Neutrophil (primary cell): ENCODE results near the genes MUC6 and KRTAP5-3.

- PRO-cap: no peak
Observed at GRCh38 chr11:726891-727462, 20.3 kb upstream of the TALDO1 start.

- PRO-cap: no peak
Observed at GRCh38 chr11:772913-773365, 4.3 kb downstream of the GATD1 start.

- PRO-cap: no peak
Observed at GRCh38 chr11:828474-828859, 748 bp downstream of the CRACR2B start.

DNA sequence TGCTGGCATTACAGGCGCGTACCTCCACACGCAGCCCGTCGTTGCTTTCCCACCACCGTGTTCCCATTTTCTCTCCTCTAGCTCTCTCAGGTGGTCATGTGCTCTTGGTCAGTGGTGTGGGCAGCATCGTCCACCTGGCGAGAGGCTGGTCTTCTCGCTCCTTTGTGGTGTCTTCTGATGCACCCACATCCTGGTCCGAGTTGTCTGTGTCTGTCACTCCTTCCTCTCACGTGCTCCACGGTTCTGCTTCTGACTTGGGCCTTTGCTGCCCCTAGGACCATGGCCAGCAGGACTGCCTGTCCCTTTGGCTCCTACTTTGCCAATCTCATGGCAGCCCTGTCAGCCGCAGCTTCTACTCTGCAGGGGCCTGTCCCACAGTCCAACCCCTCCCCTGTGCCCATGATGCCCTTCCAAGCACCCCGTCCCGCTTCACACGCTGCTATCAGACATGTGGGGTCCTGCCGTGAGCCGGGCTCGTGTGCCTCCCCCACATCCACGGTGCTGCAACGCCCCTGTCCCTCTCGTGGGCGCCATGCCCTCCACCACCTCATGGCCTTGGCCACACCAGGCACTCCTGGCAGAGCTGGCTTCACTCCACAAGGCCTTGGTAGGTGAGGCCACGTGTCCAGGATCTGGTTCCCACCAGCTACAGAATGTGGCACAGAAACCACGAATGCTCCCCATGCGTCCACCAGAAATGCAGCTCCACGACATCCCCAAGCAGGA is 23.2 kb downstream of the CHID1 start:
- PRO-cap: no peak

DNA sequence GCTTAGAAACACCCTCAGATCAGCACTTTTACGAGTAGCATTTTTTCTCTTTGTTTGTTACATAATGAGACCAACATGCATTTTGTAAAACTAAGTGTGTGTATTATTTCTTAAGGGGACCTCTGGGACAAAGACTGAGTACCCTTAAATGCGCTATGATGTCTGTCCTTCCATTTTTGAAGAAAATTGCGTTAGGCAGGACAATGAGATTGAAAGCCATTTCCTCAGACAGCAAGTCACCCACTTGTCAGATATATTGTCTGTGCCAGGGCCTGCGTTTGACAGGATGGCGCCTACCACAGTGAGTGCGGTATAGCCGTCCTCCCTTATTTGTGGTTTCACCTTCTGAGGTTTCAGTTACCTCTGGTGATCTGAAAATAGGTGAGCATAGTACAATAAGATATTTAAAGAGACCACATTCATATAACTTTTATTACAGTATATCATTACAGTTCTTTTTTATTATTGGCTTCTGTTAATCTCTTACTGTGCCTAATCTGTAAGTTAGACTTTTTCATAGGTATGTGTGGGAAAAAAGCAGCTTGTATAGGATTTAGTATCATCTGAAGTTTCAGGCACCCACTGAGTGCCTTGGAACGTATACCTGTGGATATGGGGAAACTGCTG is 2.3 kb downstream of the AP2A2 start:
- PRO-cap: no peak

- PRO-cap: no peak
Observed at GRCh38 chr11:932929-933784, 7.5 kb downstream of the AP2A2 start.

GRCh38 chr11:992850-993070 is 43.8 kb downstream of the MUC6 start:
- PRO-cap: no peak

DNA sequence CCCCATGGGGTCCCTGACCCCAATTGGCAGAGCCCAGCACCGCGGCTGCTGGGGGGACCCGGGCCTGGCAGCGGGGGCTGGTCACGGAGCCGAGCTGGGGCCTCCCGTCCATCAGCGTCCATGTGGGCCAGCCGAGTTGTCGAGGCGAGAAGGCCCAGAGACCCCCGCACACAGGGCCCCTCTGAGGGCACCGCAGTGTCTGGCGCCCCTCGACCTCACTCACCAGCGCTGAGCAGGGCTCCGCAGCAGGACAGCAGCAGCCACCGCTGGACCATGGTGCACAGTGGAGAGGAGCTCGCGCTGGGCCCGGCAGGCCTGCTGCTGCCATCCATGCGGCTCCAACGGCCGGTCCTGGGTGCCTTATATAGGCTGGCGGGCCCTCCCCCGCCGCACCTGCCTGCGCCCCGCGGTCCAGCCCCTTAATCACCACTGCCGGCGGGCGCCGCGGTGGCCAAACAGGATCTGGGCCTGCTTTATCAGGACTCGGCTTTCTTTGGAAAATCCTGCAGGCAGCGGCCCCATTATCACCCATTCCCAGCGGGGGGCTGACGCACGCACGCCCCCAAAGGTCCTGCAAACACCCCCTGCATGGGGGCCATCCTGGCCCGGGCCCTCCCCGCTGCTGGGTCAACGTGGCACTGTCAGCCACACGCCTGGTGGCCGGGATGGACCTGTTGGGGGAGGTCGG is at the start of gene MUC6:
MUC6 (minus strand) TSS at position 338 of the 688 bp plus-strand sequence.
- PRO-cap: no peak

DNA sequence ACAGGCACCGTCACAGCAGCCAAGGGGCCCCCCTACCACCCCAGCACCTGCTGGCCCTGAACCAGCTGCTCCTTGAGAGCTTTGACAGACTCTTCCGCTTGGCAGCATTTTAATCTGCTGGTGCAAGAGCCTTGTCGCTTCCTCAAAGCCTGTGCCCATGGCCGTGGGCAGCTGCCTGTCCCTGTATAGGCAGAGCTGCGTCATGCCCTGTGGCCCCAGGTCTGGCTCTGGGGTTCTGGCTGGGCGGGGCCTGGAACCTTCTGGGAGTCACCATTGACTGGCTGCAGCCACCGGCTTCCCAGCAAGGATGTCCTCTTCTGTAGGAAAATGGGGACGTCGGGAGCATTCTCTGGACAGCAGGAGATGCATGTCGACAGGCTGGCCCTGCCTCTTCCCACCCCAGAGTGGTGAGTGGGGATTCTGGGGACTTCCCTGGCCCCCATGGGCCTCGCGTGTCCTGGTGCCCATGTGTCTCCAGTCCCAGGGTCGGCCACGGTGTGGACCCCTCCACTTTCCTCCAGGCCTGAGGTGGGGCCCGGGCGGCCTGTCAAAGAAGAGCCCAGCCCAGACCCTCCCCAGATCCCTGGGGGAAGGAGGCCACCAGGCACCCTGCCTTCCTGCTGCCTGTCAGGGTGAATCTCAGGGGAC is 13.2 kb upstream of the MUC6 start:
- PRO-cap: no peak

GRCh38 chr11:1084985-1085468 is 48.5 kb upstream of the MUC6 start:
- PRO-cap: no peak

- PRO-cap: no peak
Observed at GRCh38 chr11:1092314-1093090, 56.0 kb upstream of the MUC6 start.

- PRO-cap: no peak
Observed at GRCh38 chr11:1297422-1298663, 11.6 kb downstream of the TOLLIP start.

DNA sequence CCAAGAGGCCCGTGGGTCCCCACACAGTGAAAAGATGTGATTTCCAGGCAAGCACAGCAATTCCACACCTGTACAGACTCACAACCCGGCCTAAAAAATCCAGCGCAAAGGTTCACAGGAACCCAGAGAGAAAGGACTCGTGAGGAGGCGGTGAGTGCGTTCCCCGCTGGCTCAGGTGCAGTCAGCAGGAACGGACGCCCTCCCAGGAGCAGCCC is 4.4 kb downstream of the TOLLIP start:
- PRO-cap: no peak

DNA sequence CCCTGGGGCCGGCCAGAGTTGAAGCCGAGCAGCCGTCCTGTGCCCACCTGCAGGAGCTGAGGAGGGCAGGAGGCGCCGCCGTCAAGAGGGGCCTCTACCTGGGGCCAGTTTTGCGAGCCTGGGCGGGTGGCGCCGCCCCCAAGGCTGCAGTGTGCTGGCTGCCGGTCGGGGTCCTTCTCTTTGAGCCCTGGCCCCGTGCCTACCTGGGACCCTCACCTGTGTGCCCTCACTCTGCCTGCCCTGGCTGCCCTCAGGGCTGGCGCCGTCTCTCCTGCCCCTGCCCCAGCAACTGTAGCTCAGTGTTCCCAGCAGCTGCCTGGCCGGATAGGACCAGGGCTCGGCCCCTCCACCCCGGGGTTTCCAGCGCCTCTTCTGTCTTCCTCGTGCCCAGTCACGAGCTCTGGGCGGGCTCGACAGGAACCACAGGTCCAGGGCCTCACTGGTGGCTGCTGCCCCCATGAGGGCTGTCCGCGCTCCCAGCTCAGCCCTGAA is 38.3 kb downstream of the MOB2 start:
- PRO-cap: no peak

DNA sequence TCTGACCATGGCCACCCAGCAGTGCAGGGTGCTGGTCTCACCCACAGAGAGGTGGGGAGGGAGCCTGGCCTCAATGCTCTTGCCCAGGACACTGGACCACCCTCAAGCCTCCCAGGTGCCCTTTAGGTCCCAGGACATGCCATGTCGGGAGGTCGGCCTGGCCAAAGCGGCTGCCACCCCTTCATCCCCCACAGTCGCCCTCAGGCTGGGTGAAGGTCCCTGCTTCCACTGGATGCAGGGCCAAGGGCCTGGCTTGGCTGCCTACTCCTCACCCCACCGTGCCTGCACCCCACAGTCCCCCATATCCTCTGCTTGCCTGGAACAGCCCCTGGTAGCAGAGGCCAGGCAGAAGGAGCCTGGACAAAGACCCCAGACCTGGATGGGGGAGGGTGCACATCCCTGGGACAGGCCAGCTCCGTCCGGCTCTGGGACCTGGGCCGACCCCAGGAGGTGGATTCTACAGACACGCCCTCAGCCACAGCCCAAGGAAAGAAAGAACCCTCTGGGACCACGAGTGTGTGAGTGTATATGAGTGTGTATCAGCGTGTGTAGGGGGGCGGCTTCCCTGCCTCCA is 9.2 kb downstream of the DUSP8 start:
- PRO-cap: no peak

- PRO-cap: no peak
Observed at GRCh38 chr11:1566250-1566513, 5.9 kb downstream of the DUSP8 start.

DNA sequence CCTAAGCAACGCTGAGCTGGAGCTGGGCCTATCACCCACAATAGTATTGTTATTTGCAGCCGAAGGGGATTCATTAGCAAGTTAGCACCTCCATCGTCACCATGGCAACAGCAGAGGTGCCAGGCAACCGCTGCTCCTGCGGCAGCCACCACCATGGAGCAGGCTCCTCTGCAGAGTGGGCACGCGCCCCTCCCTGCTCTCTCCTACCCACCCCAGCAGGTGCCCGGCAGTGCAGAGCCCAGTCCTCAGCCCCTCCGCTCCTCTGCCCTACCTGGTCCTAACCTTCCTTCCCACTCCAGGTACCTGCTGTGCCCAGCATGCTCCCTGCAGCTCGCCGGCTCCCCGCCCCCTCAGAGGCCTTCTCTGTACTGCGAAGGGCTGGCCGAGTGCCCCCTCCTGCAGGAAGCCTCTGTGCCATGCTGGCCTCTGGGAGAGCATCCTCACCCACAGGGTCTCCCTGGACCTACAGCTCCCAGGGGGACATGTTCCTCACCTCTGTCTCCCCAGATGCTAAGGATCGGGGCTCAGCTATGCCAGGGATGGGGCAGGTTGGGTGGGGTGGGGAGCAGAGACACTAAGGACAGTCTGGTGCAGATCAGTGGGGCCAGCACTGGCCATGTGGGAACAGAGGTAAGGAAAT is 3.5 kb downstream of the DUSP8 start:
- PRO-cap: no peak

GRCh38 chr11:1585000-1585261 is 152 bp downstream of the KRTAP5-1 start:
- PRO-cap: no peak

- PRO-cap: no peak
Observed at GRCh38 chr11:1589082-1589644, 4.1 kb upstream of the KRTAP5-1 start.

DNA sequence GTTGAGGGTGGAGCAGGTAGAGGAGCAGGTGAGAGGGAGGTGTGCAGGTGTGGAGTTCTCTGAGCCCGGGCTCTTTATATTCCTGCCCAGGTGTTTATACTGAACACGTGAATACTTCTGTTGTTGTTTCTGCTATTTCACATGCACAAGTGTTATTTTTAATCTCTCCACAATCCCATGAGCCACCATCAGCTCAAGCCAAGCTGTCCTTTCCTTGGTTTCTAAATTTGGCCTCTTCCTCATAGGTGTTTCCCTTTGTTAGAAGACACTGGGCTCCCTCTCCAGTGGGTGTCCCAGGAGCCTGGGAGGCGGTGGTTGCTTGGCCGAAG is at the start of gene KRTAP5-3:
KRTAP5-3 (minus strand) TSS at position 67 of the 329 bp plus-strand sequence.
- PRO-cap: no peak